Left colon (tissue), 1 donor: ENCODE data around the genes TMEM150A and POLR1A.

- PRO-cap: bidirectional peak, plus-strand start at chr2:85405886, minus-strand start at chr2:85405723
Measured at GRCh38 chr2:85405366-85406136, 4.6 kb downstream of the CAPG start.

DNA sequence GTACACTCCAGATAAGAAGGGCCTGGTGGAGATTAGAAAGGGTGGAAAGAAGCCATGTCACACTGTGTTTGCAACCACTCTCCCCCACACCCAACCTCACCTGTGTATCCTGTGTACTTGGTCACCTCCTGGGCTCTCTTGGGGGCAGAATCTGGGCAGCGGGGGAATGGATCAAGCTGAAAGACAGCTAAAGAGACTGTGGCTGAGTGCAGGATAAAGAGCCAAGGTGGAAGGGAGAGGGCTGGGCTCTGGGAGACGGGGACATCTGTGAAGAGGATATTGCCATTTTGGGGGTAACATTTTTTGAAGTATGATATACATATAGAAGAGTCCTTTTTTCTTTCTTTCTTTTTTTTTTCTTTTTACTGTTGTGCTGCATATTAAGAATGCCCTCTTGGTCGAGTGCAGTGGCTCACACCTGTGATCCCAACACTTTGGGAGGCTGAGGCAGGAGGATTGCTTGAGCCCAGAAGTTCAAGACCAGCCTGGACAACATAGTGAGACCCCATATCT is 3.4 kb downstream of the SH2D6 start:
- PRO-cap: no peak

DNA sequence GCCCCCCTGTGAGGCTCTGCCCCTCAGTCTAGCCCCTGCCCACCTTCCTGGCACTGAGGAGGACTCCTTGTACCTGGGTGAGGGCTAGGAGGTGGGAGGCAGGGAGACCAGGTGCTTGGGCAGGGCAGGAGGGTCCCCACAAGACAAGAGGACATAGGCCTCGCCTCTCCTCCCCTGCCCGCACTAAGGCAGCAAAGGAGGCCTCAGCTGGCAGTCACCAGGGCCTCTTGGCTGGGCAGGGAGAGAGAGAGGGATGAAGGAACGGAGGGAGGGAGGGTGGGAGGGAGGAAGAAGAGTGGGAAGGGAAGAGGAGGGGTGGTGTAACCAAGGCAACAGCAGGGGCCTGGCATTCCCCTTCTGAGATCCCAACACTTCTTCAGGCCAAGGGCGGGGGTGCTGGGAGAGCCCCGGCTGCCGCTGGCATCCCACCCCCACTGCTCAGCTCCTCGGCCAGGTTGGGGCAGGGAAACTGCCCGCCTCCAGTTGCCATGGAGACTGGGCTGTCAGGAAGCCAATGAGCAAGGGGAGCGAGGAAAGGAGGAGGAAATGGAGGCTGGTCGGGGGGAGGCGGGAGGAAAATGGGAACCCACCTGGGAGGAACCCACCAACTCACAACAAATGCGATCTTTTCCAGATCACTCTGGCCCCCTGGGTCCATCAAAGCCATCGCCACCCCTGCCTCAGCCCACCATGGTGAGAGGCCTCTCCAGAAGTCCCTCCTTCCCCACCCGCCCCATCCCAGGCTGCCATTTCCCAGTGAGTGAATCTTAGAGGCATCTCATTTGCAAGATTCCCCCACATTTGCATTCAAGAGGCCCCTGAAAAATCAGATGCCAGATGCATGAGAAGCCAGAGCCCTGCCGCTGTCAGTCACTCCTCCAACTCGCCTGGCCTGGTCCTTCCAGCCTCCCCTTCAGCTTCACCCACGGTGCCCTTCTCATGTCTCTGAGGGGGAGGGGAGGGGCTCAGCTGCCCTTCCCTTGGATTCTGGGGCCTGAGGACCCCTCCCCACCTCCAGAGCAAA is 12.4 kb downstream of the SH2D6 start:
- PRO-cap: no peak

GRCh38 chr2:85437361-85437543 is 18.7 kb downstream of the SH2D6 start:
- PRO-cap: no peak

DNA sequence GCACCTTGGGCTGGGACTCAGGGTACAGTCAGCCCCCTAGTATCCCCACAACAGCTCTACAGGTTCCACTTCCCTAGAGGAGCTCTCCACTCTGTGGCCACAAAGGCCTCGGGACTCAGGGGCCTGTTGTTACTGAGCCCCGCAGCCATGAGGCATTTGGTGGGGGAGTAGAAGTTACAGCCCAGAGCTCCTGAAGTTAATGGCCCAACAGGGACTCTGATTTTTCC is 19.9 kb downstream of the SH2D6 start:
- PRO-cap: no peak

- PRO-cap: no peak
Measured at GRCh38 chr2:85503168-85503699, 35.7 kb upstream of the MAT2A start.

- PRO-cap: unidirectional peak, plus-strand start at chr2:85537705; bidirectional peak, plus-strand start at chr2:85537940, minus-strand start at chr2:85537936
Measured at GRCh38 chr2:85537417-85538133, 1.4 kb upstream of the MAT2A start.

GRCh38 chr2:85545202-85545544 is 6.2 kb downstream of the MAT2A start:
- PRO-cap: no peak

DNA sequence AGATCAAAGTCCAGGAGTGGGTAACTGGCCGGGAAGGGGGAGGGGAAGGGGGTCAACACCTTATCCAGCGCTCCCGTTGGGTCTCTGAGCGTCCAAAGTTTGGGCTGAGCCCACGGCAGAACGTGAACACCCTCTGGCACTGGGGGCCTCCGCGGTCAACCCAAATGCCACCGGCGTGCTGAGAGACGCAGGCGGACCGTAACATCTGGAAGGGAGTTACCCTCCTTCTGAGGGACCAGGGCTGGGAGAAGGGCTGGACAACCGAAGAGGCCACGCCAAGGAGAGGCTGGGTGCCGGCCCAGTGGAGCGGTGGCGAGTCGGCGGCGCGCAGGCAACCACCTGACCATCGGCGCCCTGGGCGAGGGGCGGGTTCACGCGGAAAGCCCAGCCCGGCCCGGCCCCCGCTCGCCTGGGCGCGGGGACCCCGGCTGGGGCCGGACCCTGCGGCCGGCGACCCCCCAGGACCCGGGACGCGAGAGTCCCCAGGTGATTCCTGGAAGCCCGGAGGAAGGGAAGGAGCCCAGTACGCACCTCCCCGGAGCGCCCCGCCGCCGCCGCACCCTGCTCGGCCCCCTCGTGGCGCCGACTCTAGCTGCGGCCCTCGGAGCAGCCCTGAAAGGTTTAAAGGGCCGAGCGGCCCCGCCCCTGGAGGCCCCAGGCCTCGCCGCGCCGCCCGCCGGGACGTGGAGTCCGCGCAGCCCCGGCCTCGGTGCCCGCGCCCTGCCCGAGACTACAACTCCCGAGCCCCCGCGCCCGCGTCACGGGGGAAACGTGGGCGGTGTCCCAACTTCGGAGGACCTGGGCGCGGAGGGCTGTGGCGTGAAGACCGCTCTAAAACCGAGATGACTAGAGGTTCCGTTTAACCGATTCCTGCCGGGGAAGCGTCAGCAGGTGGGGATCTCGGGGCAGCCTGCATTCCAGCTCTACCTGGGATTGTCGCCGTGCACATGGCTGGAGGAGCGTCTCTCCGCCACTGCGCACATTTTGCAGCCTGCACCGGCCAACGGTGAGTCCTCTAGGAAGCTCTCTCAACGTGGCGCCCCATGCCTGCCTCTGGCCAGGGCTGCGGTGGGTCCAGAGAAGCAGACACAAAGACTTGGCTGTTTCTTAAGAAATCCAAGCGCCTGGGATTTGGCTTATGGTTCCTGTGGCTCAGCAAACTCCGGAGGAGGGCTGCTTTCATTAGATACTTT is at the start of gene TMEM150A:
Gene TMEM150A, minus strand, starts transcription at position 623 of the 1,193 bp plus-strand sequence.
- PRO-cap: bidirectional peak, plus-strand start at position 301 of the sequence, minus-strand start at position 212 of the sequence; bidirectional peak, plus-strand start at position 786 of the sequence, minus-strand start at position 590 of the sequence

DNA sequence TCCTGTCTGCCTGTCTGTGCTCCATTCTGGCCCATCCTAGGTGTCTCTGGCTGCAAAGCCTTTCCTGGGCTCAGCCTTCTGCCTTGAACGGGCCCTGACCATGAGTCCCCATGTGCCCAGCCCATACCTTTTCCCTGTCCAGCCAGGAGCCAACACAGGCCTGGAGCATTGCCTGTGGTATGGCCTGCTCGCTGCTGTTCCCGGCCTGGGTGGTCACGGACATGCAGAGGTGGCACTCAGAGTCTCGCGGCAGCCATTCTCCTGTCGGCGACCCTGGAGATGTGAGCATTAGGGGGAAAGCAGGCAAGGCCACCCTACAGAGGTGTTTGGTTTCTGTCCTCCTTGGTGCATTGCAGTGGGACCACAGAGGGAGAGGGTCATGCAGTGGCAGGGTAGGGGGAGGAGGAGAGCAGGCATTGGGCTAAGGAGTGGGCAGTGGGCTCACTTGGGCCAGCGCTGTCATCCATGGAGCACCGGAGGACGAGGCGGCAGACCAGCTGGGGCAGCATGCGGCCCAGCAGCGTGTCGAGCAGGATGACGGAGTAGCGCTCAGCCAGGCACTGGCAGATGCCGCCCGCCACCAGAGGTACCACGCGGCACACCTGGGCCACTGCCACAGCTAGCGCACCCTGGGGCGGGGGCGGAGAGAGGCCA is 4.7 kb downstream of the SFTPB start:
- PRO-cap: no peak

DNA sequence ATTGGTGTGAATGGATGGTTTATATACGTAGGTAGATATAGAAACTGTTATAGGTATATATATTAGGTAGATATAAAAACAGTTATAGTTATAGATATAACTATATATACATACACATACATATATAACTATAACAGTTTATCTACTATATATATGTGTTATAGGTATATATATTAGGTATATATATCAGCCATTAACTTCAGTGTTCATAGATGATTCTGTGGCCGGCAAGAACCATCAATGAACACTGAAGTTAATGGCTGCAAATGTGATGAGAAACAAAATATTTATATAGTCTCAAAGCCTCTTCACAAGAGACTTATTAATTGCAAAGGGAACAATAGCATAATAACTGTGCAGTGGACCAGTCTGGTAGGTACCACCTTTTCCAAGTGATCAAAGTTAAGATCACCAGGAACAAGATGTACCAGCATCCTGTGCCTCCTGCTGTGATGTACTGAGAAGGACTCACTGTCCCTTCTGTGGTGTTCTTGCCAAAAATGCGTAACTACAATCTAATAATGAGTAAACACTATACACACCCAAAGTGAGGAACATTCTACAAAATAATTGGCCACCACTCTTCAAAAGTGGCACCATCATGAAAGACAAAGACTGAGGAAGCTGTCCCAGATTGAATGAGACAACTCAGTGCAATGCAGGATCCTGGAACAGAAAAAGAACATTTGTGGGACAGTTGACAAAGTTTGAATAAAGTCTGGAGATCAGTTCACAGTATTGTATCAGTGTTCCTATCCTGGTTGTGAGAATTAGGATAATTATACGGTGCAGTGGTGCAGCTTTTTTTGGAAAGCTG is 14.4 kb downstream of the GNLY start:
- PRO-cap: no peak

GRCh38 chr2:85710479-85710904 is 16.3 kb downstream of the GNLY start:
- PRO-cap: no peak

- PRO-cap: no peak
Measured at GRCh38 chr2:85761712-85762093, 7.9 kb downstream of the ATOH8 start.

- PRO-cap: no peak
Measured at GRCh38 chr2:85773085-85773700, 19.4 kb downstream of the ATOH8 start.

DNA sequence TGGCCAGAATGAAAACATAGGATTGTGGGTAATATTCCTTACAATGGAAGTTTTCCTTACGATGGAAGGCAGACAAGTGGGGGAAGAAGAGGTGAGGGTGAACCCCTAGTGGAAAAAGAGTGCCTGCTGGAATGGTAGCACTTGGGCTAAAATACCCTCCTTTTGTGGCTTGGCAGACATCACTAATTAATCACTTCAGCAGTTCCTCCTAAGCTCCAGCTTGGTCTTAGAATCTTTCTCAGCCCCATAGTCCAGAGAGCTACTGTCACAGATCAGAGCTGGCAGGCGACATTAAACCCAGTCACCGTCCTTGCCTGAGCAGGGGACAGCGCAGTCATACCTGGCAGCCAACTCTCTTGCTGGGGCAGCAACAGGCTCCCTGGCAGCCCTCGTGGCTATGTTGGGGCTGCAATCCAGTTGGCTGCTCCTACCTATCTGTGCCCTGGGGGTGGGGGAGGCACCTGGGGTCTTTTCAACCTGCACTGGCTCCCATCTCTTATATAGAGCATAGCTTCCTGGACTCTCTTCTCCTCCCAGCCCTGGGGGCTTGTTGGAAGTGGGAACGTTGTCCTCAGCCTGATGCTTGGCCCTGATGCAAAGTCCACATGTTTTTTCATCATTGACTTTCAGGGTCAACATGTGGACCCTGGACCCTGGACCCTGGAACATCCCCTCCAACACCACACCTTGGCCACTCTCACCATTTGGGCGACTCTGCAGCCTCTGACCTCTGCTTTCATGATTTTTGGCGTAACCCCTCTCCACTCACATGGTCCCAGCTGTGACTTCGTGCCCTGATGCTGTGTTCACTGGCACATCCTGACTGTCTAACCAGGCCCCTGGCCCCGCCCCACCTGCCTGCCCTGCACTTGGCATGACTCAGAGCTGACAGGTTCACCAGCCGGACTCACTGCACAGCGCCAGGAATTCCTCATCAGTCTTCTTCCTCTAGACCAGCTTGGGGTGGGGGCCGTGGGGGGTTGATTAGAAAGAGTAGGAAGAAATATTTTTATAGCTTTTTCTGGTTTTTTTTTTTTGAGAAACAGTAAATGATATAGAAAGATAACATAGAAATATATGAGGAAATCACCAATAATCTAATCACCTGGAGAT is 45.6 kb downstream of the ATOH8 start:
- PRO-cap: no peak

- PRO-cap: no peak
Measured at GRCh38 chr2:85889894-85890463, 1.2 kb upstream of the ST3GAL5 start.

GRCh38 chr2:86105357-86106465 is at the start of gene POLR1A:
POLR1A (minus strand) TSS chr2:86105886.
- PRO-cap: unidirectional peak, minus-strand start at chr2:86105834; unidirectional peak, minus-strand start at chr2:86105878; unidirectional peak, plus-strand start at chr2:86106244

GRCh38 chr2:86201945-86202451 is 2.7 kb downstream of the MRPL35 start:
- PRO-cap: no peak

GRCh38 chr2:86216653-86217708 is 17.7 kb downstream of the MRPL35 start:
- PRO-cap: no peak

- PRO-cap: no peak
Measured at GRCh38 chr2:86249904-86250509, 50.8 kb downstream of the MRPL35 start.